Diencephalon (tissue), 2 donors: Measurements from ENCODE around the gene RXFP1.

DNA sequence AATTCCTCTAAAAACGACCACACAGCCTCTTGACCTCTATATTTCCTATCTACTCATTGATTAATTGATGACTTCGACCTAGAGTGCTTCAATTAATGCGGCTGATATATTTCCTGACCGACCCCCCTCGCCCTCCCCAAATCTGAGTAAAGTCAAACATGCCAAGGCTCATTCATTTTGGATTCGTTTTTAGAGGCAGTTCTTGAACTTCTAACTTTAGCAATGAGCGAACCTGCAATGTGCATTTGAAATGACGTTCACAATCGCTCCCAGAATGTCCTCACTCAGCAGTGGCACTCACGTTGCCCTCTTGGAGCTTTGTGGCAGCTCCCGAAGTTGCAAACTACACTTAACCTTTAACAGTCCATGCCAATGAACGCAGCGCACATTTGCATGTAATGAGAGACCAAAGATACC is 1.3 kb downstream of the PDGFC start:
- RAMPAGE, long total RNA = no peak

GRCh38 chr4:158161206-158162193 is 11.3 kb downstream of the GASK1B start:
- RAMPAGE, long total RNA = no peak

DNA sequence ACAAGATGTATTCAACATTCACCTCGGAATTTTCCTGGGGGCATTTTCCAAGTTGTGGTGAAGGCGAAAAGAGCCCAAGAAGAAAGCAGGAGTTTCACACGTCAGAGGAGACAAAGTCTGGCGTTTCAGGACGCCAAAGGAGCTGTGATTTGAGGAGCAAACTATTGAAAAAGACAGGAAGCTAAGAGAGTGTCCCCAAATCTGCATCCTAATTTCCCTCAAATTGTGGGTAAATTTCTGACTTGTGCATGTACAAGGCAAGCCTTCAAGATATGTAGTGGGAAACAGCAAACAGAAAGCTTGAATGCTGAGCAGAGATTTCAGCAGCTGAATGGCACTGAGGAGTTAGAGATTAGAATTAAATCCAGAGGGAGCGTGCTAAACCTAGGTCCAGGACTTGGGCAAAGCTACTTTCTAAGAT is 9.2 kb upstream of the GASK1B start:
- RAMPAGE, long total RNA = no peak

DNA sequence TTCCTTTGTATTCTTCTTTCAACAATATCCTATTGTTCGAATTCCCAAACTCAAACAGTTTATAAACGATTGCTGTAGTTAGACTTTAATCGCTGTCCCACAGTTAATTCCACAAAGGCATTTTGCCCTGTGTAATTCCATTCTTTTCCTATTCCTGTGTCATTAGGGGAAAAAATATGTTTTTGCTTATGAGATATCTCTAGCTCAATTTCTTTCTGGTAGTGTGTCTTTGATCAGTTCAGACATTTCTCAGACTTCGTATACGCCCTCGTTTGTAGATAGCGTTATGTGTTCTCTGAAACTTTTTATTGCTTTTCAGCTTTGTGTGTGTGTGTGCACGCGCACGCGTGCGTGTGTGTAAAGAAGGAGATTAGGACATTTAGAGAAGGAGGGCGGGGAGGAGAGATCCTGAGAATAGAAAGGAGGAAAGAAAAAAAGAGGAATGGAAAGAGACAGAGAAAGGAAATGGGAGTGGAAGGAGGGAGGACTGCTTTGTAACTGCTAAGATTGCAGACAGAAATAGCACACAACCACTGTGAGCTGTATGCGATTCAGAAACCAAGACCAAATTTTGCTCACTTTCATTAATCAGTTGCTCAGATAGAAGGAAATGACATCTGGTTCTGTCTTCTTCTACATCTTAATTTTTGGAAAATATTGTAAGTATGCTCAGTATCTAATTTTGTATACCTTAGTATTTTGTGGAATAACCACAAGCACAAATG is at the start of gene RXFP1:
TSS of gene RXFP1 (plus strand) at position 516 of the 725 bp plus-strand sequence.
- RAMPAGE, long total RNA = no peak

- RAMPAGE, long total RNA = no peak
Measured at GRCh38 chr4:158805509-158806468, 37.0 kb downstream of the FNIP2 start.

- RAMPAGE, long total RNA = no peak
Measured at GRCh38 chr4:158809805-158810611, 41.2 kb downstream of the FNIP2 start.

DNA sequence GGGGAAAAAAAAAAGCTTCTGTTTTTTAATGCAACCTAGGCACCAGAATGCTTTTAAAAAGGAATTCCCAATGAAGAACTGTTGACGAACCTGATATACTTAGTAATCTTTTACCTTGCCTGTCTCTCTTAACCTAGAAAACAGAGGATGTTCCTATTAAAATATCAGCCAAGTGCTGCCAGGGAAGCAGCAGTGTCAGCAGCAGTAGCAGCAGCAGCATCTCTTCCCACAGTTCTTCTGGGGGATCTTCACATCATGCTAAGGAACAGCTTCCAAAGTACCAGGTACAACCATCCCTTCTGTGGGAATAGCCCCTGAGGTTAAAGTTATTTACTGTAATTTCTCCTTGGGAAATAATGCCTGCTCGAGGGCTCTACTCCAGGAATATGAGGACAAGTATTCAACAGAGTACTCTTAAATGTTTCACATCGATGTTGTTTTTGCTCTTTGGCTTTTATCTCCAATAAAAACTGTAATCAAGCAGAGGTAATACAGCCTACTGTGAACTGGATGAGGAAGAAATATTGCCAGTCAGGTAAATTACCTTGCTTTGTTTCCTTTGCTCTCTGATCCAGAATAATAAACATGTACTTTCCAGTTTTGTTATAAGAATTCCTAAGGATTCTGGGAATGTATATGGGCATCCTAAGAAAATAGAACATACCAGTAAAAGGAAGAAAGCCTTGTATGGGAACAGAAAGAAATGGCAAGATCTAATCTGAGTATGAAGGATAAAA is 60.3 kb downstream of the FNIP2 start:
- RAMPAGE, long total RNA = no peak

DNA sequence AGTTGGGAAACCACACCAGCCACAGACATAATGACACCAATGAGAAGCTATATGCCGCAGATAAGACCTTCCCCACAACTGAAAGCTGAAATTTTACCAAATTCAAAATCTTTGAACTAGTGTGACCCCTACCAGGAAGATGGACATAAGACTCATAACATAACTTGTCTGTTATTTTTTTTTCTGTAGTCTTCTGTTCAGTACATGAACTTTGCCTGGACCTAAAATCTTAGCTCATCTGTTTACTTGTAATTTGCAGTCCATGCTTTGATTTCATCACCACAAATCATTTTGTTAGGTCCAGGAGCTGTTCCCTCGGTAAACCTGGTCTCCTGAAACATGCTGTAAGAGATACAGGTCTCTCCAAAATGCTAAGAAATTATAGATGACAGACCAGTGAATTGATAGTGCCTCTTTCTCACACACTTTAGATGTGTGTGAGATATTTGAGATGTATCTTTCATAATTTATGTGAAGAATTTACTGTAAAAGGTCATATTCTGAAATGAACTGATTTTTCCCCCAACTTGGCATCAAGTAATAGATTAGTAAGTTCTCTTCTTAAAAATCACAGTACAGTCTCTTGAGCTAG is 89.3 kb downstream of the C4orf45 start:
- RAMPAGE, long total RNA = no peak

DNA sequence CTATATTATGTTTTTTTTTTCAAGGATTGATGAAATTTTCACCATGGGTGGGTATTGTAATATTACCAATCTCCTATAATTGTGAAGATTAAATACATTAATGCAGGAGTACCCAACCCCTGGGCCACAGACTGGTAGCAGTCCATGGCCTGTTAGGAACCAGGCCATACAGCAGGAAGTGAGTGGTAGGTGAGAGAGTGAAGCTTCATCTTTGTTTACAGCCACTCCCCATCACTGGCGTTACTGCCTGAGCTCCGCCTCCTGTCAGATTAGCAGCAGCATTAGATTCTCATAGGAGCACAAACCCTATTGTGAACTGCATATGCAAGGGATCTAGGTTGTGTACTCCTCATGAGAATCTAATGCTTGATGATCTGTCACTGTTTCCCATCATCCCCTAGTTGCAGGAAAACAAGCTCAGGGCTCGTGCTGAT is 15.1 kb downstream of the RAPGEF2 start:
- RAMPAGE, long total RNA = no peak

GRCh38 chr4:159162786-159163243 is 59.9 kb downstream of the RAPGEF2 start:
- RAMPAGE, long total RNA = no peak

GRCh38 chr4:159269089-159269562 is 166.2 kb downstream of the RAPGEF2 start:
- RAMPAGE, long total RNA = no peak

DNA sequence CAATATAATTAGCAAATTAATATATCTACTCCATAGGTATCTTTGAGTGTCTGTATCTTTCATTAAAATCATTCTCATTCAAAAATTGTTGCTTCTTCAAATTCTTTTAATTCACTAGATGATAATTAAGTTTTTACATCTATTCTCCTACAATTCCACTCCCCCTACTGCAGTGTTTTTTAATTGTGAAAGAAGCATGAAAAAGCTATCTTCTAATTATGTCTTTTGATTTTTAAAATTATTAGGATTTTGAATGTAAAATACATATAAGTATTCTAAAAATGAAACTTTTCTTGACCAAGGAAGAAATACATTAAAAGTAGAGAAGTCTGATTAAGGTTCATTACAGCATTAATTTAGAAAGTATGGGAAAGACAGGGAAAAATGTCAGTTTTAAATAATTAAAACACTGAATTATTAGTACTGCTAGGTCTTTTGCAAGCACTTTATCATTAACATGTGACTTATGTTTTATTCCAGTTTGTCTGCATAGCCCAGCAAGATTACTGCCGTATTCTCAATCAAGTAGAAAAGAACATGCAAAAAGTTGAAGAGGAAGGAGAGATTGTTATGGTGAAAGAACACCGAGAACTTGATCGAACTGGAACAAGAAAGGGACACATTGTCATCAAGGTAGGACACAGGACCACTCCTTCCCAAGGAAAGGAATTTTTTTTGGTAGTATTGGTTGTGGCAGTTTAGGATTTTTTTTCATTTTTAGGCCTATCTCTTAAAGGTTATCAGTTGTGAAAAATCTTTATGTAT is 226.7 kb downstream of the RAPGEF2 start:
- RAMPAGE, long total RNA = no peak

GRCh38 chr4:159331342-159331844 is 228.5 kb downstream of the RAPGEF2 start:
- RAMPAGE, long total RNA = no peak

GRCh38 chr4:159397919-159398398 is 295.1 kb downstream of the RAPGEF2 start:
- RAMPAGE, long total RNA = no peak

GRCh38 chr4:159504604-159505284 is 401.9 kb downstream of the RAPGEF2 start:
- RAMPAGE, long total RNA = no peak

GRCh38 chr4:160593337-160593775 is 1490.5 kb downstream of the RAPGEF2 start:
- RAMPAGE, long total RNA = no peak

DNA sequence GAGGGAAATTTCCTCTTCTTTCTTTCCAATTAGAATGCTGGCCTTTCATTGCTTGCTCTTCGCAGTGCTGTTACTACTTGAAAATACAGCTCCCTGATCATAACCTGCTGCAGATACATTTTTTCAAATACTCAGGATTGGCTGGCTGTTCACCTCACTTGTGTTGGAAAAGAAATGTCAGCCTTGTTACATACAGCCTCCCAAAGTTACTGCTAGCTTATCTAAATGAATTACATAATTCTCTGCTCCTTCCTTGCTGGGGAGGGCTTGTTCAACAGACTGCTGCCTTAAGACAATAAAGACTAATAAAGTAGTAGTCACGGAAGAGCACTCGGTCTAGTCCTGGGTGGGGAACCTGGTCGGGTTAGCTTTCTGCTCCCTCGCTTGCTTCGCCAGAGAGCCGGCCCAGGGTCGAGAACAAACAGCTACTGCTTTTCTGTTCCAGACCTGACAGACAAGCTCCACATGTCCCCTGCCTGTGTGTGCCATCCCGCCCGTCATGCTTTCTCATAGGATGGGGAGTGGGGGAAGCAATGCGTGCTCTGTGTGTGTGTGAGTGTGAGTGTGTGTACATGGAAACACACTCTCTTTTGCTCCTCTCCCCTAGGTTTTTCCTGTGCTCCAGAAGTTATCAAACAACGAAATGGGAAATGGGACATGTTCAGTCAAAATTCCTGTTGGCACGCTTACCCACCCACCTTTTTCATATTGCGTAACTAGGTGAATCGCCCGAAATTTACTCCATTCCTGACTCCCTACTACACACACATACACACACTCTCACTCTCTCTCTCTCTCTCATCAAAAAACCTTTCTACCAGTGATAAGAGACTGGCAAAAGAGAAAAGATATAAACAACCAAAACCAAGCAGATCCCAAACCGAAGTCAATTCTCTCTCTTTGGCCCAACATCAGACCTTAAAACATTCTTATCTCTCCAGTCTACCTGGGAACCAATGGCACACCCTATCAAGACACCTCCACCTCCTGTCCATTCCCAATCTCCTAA is 1.4 kb downstream of the NPY1R start:
- RAMPAGE, long total RNA = no peak

DNA sequence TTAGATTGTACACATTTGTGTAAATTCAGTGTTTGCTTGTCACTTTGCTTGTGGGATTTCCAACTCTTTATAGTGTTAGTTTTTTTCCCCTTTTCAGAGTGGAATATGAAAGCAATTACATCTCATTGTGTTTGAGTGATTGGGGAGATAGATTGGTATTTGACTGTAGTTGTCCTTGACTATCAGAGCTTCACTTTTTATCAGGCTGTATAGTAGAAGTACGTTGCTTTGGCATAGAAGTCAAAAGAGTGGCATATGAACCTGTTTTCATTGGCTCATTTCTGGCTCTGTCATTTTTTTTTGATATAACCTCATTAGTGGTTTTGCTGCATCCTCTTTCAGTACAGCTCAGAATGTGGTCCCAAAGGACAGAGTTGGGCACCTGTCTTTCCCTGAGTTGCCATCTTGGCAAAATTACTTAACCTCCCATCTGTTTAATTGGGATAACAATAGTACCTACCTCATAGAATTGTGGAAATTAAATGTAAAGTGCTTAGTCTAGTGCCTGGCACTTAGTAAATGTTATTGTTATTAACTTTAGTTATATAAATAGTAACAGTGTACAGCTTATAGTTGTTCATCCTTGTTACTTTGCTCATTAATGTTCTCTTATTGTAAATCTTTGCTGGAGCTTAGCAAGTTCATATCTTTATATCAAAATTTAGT is 1.5 kb downstream of the TMA16 start:
- RAMPAGE, long total RNA = no peak

- RAMPAGE, long total RNA = no peak
Measured at GRCh38 chr4:163663512-163664336, 169.2 kb downstream of the TMA16 start.

- RAMPAGE, long total RNA = no peak
Measured at GRCh38 chr4:164197697-164197996, 186.2 kb downstream of the MARCHF1 start.